Bronchial epithelial cell (primary cell): ENCODE results near the genes TMEM220 and ARHGAP44.

DNA sequence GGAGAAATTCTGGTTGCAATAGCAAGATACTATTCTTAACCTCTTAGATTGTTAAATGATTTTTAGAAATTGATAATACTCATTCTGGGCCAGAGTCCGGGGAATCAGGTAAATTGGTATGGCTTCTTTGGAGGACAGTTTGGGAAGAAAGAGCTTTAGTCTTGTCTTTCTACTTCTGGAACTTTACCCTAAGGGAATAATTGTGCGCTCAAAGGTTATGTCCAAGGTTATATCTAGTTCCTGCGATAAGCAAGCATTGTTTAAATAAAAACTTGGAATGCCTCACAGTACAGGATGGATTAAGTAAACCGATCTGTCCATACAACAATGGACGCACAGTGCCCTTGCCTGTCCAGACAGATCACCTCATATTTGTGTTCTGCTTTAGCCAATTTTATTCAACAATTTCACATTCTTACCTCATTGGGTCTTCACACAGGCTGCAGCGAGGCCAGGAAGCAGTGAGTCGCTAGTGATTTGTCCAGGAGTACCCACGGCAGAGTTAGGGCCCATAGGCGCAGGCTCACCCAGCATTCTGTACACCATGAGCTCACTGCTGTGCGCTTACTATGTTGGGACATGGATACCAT, 39.6 kb downstream of the USP43 start:
- RRBS, 2 experiments = no CpG with 5 or more reads among the region's 10 CpGs

DNA sequence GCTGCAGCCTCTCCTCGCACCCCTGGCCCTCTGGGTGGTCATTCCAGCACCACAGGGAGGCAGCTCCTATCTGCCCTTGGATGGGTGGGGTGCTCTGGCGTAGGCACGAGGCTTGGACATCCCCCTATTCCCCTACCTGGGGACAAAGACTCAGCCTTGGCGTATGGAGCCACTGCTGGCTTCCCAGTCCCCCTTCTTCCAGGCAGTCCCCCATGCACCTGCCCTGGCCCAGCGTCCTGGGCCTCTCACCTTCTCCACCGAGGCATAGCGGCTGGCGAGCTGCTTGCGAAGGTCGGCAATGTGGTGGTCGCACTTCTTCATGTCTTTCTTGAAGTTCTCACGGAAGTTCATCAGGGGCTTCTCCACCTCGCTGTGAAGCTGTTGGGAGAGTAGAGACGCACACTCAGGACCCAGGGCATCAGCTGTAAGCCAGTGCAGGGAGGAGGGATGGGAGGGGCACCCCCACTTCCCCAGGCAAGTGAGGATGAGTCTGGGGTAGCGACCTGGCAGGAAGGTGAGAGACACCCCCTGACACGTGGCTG, 21.4 kb upstream of the RCVRN start:
- RRBS, 2 experiments = no CpG with 5 or more reads among the region's 16 CpGs

GRCh38 chr17:10040555-10040987, 135.5 kb upstream of the RCVRN start:
- RRBS, 2 experiments = 86% methylated on average over 1 of the region's 10 CpGs; no CpG with 5 or more reads in 1 of the 2 experiments

DNA sequence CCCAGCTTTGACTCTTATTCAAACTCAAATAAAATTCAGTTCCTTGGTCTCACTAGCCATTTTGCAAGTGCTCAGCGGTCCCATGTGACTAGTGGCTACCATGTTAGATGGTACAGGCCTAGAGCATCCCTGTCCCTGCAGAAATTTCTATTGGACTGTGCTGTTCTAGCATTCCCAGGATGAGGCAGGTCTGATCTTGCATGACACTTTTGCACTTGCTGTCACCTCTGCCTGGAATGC, 93.1 kb downstream of the GAS7 start:
- RRBS, 2 experiments = no CpG with 5 or more reads among the region's 1 CpG

GRCh38 chr17:10278066-10278590, 79.7 kb upstream of the GAS7 start:
- RRBS, 2 experiments = no CpG with 5 or more reads among the region's 4 CpGs

- RRBS, 2 experiments = no CpG with 5 or more reads among the region's 8 CpGs
Measured at GRCh38 chr17:10340147-10340479, 32.7 kb downstream of the MYH13 start.

DNA sequence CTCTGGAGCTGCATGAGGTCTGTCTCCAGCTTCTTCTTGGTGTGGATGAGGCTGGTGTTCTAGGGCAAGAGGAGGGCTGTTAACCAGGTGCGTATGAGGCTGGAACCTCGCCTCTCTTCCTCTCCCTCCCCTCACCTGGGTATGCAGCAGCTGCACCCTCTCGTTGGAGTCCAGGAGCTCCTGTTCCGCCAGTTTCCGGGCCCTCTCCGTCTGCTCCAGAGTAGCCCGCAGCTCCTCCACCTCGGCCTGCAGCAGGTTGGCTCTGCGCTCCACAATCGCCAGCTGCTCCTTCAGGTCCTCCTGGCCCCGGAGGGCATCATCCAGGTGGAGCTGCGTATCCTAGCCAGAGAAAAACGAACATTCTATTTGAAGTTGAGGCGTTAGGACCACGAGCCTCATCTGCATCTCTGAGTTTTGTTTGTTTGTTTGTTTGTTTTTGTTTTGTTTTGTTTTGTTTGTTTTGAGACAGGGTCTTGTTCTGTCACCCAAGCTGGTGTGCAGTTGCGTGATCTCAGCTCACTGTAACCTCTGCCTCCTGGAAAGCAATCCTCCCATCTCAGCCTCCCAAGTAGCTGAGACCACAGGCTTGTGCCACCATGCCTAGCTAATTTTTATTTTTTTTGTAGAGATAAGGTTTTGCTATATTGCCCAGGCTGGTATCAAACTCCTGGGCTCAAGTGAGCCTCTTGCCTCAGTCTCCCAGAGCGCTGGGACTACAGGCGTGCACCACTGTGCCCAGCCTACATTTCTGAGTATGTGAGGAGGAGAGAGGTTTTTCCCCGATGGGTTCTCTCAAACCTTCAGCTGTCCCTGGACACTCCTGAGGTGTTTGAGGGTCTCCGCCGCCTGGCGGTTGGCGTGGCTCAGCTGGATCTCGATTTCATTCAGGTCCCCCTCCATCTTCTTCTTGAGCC, 25.2 kb downstream of the MYH3 start:
- RRBS, 2 experiments = 100% methylated on average over 2 of the region's 24 CpGs; no CpG with 5 or more reads in 1 of the 2 experiments

- RRBS, 2 experiments = no CpG with 5 or more reads among the region's 79 CpGs
Measured at GRCh38 chr17:10729389-10730188, at the start of gene TMEM220. Gene TMEM220 (minus strand): TSS chr17:10730023.

GRCh38 chr17:10736855-10737803, 7.3 kb upstream of the TMEM220 start:
- RRBS, 2 experiments = no CpG with 5 or more reads among the region's 9 CpGs

DNA sequence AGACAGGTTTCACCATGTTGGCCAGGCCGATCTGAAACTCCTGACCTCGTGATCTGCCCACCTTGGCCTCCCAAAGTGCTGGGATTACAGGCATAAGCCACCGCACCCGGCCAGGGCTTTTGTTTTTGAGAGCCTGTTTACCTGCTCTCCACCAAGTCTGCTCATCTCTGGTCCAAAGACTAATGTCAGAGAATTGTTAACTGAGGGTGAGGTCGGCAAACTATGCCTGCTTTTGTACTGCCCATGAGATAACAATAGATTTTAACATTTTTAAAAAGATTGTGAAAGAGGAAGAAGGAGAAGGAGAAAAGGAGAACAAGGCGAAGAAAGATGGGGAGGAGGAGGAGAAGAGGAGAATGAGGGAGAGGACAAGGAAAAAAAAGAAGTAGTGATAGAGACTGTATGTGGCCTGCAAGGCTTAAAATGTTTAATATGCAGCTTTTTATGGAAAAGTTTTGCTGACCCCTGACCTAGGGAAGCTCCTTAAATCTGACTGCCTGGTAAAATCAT, 25.9 kb downstream of the TMEM238L start:
- RRBS, 2 experiments = no CpG with 5 or more reads among the region's 6 CpGs

- RRBS, 2 experiments = no CpG with 5 or more reads among the region's 10 CpGs
Measured at GRCh38 chr17:10843732-10844165, 5.9 kb upstream of the PIRT start.

- RRBS, 2 experiments = no CpG with 5 or more reads among the region's 4 CpGs
Measured at GRCh38 chr17:10914027-10914395, 76.1 kb upstream of the PIRT start.

- RRBS, 2 experiments = 2% methylated on average over 41 to 52 of the region's 100 CpGs
Measured at GRCh38 chr17:11240010-11240881, 767 bp upstream of the SHISA6 start.

DNA sequence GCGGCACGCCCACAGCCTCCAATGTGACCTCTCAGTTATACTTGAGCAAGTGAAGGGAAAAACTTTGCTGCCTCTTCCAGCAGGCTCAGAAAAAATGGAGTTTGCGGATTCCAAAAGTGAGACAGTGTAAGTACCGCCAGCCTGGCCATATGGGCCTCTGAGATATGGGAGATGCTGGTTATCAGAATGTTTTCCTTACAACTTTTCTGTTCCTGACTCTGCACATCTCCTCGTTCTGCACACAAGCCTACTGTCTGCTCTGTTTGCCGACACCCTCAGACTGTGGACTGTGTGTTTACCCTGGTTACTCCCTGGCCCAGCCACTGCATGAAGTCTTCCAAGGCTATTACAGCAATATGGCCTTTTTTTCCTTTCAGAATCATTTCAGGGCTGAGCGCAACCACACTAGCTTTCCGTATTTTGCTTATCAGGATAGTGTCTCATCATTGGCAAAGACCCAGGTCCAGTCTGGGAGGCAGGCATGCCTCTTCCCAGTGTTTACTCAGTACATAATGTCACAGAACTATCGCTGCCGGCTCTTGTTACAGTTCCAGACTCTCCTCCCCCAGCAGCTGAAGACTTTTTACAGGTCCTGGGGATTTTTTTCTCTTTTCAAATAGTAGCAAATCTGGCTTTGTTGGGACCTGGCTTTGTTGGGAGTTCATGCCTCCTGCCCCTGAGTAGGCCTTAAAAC, 10.1 kb downstream of the DNAH9 start:
- RRBS, 2 experiments = no CpG with 5 or more reads among the region's 10 CpGs

DNA sequence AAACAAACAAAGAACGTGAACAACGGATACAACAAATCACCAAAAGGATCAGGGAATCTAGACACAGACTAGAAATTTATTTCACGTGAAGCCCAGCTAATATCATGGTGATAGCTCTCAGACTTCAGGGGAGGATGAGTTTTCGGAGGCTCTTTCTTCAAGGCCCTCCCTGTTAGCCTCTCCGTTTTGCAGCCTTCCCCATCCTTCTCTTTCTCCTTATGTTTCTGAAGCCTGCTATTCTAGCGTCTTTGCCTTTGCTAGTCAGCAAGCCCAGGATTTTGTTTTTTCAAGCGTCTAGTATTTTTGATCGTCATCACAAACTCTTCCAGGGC, 280.7 kb downstream of the MAP2K4 start:
- RRBS, 2 experiments = no CpG with 5 or more reads among the region's 8 CpGs

DNA sequence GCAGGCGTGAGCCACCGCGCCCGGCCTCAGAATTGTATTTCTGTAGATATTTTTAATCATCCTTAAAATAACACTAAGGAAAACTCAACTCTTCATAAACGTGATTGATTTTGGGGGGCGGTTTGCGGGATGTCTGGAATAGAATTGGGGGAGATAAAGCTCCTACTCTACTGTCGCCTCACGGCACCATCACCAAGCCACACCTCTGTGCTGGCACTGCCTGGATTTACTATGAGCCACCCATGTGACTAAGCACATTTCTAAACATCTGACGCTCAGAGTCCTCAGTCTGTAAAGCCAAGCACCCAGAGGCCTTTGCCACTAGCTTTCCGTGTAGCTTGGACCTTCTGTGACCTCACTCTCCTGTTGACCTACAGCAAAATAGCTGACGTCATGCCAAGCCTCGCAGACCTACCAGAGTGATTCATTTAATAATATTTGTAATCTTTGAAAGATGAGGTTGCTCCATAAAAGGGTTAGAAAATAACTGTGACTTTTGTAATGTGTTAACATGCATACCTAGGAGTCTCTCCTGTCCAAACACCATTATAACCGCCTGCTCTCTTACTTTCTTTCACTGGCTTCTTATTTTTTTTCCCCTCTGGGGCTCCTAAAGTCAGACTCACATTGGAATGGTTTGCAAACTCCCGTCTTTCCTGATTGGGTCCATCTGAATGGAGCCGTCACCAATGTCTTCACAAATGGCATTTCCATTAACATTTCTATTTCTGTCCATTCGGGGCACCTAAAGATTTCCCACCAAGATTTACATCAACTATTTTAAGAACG, 38.4 kb upstream of the MYOCD start:
- RRBS, 2 experiments = no CpG with 5 or more reads among the region's 18 CpGs

DNA sequence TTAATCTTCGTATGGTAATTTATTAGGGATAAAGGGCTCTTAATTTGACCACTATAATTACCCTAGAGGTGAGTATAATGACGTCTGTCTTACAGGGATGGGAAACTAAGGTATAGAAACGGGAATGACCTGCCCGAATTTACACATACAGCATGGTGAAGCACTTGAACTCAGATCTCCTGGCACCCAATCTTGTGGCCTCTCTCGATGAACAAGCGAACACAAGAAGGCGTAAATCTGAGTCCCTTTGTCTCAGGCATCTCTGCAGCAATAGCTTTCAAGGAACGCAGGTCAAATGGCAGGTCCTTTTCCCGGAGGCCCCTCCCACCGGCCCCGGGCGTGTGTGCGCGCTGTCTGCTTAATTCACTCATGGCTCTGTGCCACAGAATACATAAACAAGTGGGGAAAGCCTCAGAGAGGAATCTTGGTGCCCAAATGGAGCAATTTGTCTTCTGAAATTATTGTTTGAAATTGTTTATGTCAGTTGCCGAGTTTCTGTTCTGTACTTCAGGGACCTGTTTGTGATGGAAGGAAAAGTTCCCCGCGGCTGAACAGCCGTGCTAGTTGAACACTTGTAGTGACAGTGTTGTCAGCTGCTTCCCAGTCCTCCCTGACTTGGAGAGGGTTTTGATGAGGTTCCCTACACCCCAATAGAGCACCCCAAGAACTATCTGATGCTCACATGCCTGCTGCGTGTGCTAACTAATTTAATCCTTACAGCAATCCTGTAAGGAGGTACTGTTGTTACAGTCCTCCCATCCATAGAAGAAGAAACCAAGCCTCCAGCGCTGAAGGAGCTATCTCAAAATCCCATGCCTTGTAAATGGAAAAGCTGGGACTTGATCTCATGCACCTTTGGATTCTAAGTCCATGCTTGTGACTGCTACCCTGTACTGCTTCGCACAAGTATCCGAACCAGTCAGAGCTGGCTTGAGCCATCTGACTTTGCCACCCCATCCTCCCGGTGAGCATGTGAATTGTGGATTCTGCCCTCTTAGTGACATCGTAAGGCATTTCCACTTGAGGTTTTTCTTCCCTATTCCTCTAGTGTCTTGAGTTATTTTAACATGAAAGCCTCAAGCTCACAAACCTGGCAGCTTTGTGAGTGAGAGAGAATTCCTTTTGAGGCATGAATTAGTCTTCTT, 14.9 kb downstream of the MYOCD start:
- RRBS, 2 experiments = no CpG with 5 or more reads among the region's 24 CpGs

DNA sequence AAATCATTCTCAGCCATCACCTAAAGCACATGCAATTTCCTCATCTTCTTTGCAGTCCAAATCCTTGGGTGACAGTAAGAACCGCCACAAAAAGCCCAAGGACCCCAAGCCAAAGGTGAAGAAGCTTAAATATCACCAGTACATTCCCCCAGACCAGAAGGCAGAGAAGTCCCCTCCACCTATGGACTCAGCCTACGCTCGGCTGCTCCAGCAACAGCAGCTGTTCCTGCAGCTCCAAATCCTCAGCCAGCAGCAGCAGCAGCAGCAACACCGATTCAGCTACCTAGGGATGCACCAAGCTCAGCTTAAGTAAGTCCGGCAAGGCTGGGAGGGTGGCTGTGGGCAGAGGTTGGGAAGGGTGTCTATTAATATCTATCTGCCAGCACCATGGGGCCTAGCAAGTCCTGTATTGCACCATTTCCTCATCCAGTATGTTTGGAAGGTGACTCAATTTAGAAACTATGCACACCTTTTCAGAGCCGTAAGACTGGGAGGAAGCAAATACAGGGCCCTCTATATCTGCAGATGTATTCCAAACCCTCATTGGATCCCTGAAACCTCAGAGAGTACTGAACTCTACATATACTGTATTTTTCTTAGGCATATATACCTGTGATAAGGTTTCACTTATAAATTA, 45.1 kb upstream of the ARHGAP44 start:
- RRBS, 2 experiments = no CpG with 5 or more reads among the region's 6 CpGs

- RRBS, 2 experiments = under 1 to 1% methylated on average over 15 of the region's 39 CpGs
Measured at GRCh38 chr17:12789254-12789663, at the start of gene ARHGAP44. Gene ARHGAP44 (plus strand): TSS chr17:12789498.

DNA sequence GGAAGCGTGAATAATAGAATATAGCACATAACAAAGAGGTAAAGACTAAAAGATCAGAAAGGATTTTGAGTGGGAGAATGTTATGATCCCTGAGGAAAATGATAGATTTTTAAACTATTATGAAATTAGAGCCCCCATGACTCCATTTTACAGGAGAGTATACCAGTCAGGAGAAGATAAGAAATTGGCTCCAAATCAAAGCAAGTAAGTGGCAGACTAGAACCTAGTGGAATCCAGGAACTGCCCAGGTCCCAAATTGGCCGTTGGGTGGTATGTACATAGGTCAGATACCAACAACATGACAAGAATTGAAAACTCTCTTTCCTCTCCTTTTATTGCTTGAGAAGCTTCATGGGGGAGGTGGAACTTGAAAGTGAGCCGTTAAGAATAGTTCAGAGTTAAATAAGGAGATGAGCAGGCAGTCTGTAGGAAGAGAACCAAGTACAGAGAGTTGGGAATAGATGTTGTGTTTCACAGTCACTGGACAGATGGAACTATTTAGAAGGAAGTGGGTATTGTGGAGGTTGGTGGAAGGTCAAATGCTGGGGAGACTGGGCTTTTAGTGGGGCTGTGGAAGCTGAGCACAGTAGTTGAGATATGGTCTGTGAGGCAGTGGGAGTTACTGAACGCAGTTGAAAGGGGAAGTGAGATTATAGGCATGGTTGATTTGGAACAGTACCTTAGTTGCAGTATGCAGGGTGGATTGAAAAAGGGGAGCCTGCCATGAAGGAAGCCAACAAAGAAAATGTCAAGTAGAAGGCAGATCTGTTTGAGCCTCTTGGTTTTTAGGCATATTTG, 26.3 kb downstream of the ARHGAP44 start:
- RRBS, 2 experiments = no CpG with 5 or more reads among the region's 4 CpGs